ENCODE results near the gene MAPK14.

- RRBS = 5% methylated on average over 19 of the region's 82 CpGs
Measured at GRCh38 chr6:36027668-36028620, at the start of gene MAPK14. Gene MAPK14, plus strand, starts transcription at chr6:36027808.

GRCh38 chr6:36102151-36102917, 28.0 kb upstream of the MAPK13 start:
- RRBS = no CpG with 5 or more reads among the region's 5 CpGs

GRCh38 chr6:36107295-36107782, 23.0 kb upstream of the MAPK13 start:
- RRBS = no CpG with 5 or more reads among the region's 5 CpGs

- RRBS = no CpG with 5 or more reads among the region's 18 CpGs
Measured at GRCh38 chr6:36118964-36120170, 10.9 kb upstream of the MAPK13 start.

DNA sequence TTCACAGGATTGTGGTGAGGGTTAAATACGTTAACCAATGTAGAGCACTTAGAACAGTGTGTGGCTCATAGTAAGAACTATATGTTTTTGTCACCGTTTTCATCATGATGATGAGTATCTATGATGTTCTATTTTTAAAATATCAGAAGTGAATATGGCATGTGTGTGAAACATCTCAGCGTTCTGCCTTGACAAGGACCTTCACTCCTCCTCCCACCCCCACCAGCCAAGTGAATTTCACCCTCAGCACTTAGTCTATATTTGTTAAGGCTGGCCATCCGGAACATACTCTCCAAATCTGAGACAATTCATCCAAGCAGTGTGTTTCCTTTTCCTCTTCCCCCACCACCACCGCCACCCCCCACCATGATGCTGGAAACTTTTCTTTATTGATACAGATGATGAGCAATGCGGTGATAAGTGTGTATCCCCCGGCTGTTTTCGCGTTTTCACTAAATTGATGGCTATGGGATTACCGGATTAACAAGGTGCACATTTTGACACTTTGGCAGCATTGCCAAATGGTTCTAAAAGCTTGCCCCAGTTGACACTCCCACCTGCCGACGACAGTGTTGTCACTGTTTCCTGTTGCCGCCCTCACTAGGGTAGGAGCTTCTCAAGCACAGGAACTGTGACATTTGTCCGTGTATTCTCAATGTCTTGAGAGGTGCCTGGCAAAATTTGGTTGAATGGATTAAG, 10.0 kb upstream of the MAPK13 start:
- RRBS = 71% methylated on average over 3 of the region's 14 CpGs

GRCh38 chr6:36121973-36122622, 8.2 kb upstream of the MAPK13 start:
- RRBS = no CpG with 5 or more reads among the region's 7 CpGs

GRCh38 chr6:36126673-36127491, 3.4 kb upstream of the MAPK13 start:
- RRBS = no CpG with 5 or more reads among the region's 9 CpGs

DNA sequence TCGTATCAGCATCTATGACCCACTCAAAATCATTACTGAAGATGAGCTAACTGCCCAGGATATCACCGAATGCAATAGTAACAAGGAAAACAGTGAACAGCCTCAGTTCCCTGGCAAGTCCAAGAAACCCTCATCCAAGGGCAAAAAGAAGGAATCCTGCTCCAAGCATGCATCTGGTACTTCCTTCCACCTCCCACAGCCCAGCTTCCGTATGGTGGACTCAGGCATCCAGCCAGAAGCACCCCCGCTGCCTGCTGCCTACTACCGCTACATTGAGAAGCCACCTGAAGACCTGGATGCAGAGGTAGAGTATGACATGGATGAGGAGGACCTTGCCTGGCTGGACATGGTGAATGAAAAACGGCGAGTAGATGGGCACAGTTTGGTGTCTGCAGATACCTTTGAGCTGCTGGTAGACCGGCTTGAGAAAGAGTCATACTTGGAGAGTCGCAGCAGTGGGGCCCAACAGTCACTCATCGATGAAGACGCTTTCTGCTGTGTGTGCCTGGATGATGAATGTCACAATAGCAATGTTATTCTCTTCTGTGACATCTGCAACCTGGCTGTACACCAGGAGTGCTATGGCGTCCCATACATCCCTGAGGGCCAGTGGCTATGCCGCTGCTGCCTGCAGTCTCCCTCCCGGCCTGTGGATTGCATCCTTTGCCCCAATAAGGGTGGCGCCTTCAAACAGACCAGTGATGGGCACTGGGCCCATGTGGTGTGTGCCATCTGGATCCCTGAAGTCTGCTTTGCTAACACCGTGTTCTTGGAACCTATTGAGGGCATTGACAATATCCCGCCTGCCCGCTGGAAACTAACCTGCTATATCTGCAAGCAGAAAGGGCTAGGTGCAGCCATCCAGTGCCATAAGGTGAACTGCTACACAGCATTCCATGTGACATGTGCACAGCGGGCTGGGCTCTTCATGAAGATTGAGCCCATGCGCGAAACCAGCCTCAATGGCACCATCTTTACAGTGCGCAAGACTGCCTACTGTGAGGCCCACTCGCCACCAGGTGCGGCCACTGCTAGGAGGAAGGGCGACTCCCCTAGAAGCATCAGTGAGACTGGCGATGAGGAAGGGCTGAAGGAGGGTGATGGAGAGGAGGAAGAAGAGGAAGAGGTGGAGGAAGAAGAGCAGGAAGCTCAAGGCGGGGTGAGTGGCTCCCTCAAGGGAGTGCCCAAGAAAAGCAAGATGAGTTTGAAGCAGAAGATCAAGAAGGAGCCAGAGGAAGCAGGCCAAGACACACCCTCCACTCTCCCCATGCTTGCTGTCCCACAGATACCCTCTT, 4.4 kb downstream of the BRPF3 start:
- RRBS = no CpG with 5 or more reads among the region's 27 CpGs

- RRBS = no CpG with 5 or more reads among the region's 9 CpGs
Measured at GRCh38 chr6:36213928-36214310, 17.4 kb downstream of the BRPF3 start.

DNA sequence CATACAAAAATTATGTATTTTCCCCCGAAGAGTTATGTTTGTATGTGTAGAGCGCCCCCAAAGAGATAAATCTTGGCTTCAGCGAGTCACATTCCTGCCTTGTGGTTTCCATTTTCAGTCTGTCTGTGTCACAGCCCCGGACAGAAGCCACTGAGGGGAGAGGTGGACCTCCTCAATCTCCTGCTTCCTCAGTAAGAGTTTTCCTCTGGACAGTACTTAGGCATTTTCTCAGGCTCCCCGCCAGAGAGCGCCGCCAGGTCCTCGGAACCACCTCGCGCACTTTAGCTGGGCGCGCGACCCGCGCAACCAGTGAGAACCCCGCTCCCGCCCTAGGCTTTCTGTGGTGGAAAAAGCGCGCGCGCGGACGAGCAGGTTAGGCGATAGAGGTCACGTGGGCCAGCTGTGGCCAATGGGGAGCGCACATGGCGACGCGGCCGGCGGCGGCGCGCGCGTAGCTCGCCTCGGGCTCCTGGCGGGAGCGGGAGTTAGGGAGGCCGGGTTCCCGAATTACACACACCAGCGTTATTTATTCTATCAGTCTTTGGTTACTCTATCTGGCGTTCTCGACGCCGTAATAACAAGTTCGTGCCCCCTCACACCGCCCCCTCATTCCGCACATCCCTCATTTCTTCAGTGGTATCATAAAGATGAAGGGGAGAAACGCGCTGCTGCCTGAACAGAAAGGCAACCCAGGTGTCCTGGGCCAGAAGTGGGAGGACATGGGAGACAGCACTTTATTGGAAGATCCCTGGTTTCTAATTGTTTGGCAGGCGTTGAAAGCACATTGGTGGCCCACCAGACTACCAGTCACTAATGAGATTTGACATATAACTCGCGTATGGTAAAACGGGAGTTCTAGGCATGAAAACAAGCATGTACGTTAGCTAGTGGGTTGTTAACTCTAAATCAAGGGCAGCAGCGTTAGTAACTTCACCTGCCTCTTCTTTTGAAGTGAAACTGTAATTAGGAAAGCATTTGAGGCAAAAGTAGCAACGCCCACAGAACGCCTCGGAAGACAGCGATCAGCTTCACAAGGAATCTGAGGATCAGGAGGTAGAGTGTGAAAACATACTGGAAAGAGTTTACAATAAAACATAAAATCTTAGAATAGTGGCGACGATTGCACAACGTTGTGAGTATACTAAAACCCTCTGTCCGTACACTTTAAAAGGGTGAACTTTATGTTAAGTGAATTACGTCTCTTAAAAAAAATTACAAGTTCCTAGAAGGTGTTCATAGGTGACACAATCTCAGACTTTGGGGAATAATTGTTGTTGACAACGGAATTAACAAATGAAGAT, 19.1 kb downstream of the PXT1 start:
- RRBS = 2% methylated on average over 12 of the region's 68 CpGs

DNA sequence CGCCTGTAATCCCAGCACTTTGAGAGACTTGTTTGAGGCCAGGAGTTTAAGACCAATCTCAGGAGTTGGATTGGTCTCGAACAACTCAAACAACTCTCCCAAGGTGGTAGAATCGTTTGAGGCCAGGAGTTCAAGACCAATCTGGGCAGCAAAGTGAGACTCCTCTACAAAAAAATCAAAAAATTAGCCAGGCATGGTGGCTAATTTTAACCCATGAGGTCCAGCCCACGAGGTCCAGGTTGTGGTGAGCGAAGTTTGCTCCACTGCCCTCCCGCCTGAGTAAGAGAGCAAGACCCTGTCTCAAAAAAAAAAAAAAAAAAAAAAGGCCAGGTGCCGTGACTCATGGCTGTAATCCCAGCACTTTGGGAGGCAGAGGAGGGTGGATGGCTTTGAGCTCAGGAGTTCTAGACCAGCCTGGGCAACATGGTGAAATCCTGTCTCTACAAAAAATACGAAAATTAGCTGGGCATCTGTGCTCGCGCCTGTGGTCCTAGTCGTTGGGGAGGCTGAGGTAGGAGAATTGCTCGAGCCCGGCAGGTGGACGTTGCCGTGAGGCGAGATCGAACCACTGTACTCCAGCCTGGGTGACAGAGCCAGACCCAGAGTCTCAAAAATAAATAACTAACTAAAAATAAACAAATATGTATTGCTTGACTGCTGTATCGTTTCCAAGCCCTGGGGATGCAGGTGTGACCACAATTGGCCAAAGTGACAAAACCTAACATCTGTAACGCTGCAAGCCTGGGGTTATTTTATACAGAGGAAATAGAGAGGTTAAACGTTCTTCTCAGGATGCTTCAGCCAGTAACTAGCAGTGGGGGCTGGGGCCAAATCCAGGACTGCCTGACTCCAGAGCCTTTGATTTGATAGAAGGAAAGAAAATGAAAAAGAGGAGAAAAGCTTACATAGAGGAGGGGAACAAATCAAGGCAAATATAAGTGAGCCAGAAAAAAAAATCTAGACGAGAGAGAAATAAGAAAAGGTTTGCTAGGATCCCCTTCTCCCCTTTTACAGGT, 2.1 kb upstream of the SRSF3 start:
- RRBS = no CpG with 5 or more reads among the region's 21 CpGs

GRCh38 chr6:36608492-36609598, 14.7 kb downstream of the SRSF3 start:
- RRBS = no CpG with 5 or more reads among the region's 7 CpGs

DNA sequence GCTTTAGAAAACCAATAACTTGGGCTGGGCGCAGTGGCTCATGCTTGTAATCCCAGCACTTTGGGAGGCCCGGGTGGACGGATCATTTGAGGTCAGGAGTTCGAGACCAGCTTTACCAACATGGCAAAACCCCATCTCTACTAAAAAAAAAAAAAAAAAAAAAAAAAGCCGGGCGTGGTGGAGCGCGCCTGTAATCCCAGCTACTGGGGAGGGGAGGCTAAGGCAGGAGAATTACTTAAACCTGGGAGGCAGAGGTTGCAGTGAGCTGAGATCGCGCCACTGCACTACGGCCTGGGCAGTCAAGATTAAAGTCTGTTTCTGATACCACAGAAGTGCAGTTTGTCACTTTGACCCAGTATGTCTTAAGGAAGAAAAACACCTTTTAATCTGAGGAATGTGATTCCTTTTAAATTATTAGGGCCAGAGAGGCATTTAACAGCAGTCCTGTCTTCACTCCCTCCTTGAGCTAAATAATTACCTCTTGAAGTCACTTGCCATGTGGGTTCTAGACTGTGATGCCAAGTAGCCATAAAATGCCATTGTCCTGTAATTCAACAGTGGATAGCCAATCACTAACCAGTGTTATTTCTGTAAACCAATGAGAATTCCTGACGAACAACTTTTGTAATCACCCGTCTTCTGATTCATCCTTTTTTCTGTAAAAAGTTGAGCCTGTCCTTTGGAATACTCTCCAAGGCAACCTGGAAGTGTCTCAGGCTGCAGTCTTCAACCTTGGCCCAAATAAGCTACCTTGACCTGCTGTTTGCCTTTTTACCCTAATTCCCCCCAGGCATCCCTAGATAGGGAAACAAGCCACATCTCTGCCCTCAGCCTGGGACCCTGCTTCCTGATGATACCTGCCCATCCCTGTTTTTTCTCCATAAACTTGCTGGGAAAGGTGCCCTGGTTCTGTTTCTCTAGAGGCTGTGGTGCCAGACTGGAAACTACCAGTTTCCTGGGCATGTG, 16.3 kb downstream of the SRSF3 start:
- RRBS = no CpG with 5 or more reads among the region's 13 CpGs

DNA sequence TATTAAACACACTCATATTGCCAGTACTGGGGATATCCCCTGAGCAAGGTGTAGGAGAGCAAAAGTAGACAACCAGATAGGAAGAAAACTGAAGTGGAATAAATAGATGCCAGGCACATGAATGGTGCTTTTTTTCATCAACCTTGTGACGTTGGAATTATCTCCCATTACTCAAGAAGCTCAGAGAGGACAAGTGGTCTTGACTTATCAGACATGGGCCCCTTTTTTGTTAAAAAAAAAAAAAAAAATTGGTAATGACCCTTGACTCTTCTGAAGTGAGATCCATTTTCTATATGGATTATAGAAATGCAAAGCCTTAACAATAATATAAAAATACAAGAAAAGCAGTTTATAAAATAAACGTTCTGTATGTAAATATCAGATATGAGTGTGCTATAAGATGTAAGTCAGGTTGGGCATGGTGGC, 17.1 kb downstream of the SRSF3 start:
- RRBS = no CpG with 5 or more reads among the region's 2 CpGs

DNA sequence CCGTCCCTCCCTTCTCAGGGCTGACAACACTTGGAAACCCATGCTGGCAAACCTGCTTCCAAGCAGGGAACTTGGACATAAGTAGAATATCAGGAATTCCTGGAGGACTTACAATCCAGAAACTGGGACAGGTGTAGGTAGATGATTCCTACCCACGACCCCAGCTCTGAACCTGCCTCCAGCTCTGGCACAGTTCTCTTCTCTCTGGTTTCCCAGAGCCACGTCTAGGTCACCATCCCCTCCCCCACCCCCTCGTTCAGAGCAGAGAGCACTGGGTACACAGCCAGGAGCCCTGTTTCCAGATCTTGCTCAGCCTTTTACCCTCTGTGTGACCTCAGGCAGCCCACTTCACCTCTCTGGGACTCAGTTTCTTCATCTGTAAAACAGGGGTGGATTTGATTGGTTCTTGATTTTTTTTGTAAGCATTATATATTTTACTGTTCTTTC, 35.0 kb upstream of the CDKN1A start:
- RRBS = no CpG with 5 or more reads among the region's 4 CpGs

DNA sequence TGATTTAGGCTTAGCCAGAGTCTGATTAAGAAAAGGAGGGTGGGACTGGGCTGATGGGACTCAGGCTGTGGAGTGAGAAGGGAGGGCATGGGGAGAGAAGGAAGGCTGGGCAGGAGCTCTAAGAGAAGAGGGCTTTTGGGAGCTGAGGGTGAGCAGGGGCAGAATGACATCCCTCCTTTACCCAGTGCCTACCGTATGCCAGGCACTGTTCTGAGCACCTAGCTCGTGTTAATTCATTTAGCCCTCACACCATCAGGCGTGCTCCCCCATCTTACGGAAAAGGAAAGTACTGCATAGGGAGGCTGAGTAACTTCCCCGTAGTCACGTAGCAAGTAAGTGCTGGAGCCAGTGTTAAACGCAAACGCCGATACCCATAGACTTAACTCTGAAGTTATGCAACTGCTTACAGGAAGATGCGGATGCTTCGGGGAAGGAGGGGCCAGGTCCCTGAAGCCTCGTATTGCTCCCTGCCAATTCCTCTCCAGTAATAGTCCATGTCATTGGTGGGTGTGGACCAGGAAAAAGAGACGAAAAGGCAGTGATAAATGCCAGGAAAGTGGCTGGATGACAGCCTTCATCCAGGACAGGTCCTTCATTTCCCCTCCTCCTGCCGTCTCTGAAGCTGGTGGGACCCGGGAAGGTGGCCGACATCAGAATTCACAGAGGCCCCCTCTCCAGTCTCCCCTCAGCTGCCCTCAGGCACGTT, 37.5 kb downstream of the RAB44 start:
- RRBS = no CpG with 5 or more reads among the region's 17 CpGs

DNA sequence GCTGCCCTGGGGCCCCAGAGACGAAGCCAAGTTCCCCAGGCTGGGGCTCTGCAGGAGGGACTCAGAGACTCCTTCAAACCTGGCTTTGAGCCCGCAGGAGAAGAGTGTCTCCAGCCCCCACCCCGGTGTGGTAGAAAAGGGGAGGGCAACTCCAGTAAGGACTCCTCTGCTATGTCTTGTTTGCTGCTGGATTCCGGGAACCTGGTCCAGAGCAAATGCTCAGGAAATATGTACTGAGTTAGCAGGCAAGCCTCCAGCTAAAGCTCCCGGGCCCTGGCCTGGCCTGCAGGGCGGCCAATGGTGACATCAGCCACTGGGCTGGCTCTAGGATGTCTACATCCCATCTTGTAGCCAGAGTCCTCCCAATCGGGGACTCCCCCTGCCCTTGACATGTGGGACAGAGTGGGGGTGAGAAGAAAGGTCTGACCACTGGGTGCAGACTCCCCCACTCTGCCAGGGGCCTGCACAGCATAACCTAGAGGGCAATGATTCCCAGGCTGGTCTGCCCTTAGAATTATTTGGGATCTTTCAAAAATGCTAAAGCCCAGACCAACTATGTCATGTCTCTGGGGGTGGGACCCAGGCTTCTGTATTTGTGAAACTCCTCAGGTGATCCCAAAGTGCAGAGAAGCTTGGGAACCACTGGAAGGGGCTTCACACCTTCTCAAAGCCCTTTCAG, 38.1 kb downstream of the RAB44 start:
- RRBS = 41% methylated on average over 3 of the region's 7 CpGs

DNA sequence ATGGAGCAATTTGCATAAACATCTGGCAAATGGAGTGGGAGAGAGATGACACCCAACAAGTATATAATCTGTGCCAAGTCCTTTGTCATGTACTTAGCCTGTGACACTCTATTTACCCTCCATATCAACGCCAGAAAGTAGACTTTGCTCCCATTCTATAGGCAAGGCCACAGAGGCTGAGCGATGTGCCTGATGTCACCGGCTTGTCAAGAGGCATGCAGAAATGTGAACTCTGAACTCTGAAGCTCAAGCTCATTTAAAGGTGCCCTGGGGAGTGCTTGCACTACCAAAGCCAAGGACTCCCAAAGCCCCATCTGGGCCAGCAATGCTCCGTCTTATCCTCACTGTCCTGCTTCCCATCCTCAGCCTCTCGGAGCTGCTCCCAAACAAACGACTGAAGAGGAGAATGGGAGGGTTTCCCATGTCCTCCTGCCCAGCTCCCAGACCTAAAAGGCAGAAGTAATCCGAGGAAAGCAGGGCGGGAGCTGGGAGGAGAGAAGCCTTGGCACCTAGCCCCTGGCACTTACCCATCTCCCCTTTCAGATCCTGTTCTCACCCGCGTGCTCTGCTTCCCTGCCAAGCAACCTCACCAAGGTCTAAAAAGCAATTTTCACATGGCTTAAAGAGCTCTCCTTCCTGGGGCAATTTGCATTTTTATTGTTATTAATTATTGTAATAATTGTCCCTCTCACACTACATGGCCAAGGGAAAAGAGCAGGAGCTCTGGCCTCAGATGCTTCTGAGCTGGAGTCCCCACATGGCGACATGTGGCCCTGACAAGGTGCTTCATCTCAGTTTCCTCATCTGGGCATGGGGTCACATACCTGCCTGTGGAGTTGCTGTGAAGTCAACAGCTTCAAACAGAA, 9.1 kb downstream of the CPNE5 start:
- RRBS = no CpG with 5 or more reads among the region's 11 CpGs

DNA sequence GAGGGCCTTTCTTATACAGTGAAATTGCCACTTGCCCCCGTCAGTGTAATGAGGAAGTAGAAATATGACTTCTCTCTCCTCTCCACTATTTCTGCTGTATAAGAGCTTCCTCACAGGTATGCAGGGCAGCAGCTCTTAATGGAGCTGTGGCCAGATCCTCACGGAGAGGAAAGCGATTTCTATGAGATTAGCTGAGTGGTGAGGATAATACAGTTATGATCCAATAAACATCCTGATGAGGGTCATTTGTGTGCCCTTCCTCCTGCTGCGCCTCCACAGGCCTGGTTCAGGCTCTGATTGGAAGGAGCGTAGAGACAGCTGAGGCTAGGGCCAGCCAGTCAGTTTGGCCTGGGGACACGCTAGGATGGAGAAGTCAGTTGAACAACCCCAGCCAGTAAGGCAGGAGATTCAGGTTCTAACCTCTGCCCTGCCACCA, 10.9 kb upstream of the CPNE5 start:
- RRBS = no CpG with 5 or more reads among the region's 6 CpGs

- RRBS = no CpG with 5 or more reads among the region's 12 CpGs
Measured at GRCh38 chr6:36917371-36918226, 31.8 kb downstream of the C6orf89 start.